ENCODE results near the genes SYPL2 and CSF1.

- PRO-cap, 3 experiments: peak in 2 of 3 experiments; most common plus-strand start chr1:109090367 (in 2); most common minus-strand start chr1:109090305 (in 1)
- RRBS: 22% methylated on average over 6 of the region's 29 CpGs
Measured at GRCh38 chr1:109089990-109090480, 529 bp upstream of the TMEM167B start.

- PRO-cap, 3 experiments: no peak in any of the 3 experiments
- RRBS: no CpG with 5 or more reads among the region's 2 CpGs
Measured at GRCh38 chr1:109116333-109116802, 2.5 kb downstream of the ELAPOR1 start.

GRCh38 chr1:109194057-109194662 is 19.6 kb upstream of the SARS1 start:
- PRO-cap, 3 experiments: no peak in any of the 3 experiments
- RRBS: no CpG with 5 or more reads among the region's 8 CpGs

GRCh38 chr1:109251624-109252752 is 2.6 kb downstream of the CELSR2 start:
- PRO-cap, 3 experiments: no peak in any of the 3 experiments
- RRBS: no CpG with 5 or more reads among the region's 50 CpGs

DNA sequence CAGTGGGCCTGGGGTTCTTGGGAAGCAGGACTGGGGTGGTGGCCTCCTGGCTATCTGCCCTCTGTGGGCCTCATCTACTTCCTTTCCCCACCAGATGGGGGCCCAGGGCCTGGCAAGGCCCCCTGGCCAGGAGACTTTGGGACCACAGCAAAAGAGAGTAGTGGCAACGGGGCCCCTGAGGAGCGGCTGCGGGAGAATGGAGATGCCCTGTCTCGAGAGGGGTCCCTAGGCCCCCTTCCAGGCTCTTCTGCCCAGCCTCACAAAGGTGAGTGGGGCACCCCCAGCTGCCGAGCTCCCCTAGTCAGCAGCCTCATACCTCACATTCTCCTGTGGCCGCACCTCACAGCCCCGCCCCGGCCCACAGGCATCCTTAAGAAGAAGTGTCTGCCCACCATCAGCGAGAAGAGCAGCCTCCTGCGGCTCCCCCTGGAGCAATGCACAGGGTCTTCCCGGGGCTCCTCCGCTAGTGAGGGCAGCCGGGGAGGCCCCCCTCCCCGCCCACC is 9.8 kb downstream of the PSRC1 start:
- PRO-cap, 3 experiments: no peak in any of the 3 experiments
- RRBS: 34% methylated on average over 3 of the region's 14 CpGs

DNA sequence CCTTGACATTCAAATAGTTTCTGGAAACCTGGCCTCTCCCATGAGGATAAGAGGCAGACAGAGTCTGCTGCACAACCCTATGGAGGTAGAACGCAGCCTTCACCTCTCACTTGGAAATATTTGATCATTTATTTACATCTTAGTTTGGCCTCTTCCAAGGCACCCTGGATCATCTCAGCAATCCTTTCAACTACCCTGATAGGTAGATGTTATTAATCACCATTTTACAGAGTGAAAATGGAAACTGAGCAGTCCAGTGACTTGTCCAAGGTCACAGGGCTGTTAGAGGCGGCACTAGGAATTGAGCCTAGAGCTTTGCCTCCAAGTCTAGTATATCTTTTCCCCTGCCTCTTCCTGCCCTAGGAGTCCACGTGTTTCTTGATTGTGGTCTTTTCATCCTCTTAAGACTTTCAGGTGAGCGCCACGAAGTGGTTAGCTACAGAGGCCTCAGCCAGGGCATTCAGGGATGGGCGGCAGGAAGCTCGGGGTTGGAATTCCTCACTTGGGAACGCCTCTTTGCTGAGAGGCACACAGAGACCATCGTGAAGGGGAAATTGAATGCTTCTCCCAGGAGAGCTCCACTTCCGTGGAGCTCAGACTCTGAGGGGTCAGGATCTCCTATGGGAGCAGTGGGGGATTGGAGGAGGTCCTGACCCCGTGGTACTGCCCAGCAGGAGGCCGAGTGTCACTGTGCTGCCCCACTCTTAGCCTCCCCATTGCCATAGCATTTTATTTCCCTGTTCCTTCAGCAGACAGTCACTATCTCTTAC is 903 bp downstream of the MYBPHL start:
- PRO-cap, 3 experiments: no peak in any of the 3 experiments
- RRBS: no CpG with 5 or more reads among the region's 12 CpGs

DNA sequence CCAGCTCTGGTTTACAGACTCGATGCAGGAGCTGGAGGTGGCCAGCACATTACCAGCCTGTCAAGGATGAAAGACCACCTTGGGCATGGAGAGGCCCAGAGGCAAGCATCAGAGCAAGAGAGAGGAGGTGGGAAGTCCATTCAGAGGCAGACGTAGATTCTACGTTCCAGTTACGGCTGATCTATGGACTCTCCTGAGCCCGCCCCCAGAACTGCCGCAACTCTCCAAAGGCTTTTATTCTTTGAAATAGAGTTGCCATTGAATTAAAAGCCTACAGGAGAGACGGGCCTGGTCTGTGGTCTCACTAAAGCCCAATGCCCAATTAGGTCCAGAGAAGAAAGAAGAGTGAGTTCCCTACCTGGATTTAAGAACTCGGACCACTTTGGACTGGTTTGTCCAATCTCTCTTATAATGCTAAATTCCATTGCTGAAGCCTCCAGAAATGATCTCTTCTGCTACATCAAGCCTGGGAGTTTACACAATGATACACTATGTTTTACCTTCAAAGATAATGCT is 4.1 kb upstream of the MYBPHL start:
- PRO-cap, 3 experiments: no peak in any of the 3 experiments
- RRBS: no CpG with 5 or more reads among the region's 8 CpGs

DNA sequence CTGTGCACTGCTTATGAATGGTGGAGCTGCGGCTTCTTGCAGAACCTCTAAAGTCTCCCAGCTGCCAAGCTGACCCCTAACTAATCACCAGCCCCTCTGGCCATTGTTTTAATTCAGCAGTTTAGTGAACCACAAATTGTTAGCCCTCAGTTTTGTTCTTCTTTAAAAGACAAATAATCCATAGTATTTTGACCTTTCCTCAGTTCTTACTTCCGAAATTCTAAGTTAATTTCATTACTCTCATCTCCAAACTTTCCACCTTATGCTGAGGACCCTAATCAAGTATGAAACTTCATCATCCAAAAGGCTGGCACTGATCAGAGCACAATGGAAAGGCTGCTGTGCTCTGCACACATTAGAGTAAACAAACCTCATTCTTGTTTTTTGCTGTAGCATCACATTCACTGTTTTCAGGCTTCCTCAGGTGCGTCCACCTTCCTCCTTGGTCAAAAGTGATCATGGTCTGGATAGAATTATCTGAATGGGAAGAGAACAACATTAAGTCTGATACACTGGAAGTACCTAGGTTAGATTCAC is 29.1 kb upstream of the MYBPHL start:
- PRO-cap, 3 experiments: no peak in any of the 3 experiments
- RRBS: no CpG with 5 or more reads among the region's 3 CpGs

- PRO-cap, 3 experiments: peak in 1 of 3 experiments; most common plus-strand start chr1:109466601 (in 1); most common minus-strand start chr1:109466452 (in 1)
- RRBS: 4% methylated on average over 52 of the region's 107 CpGs
Measured at GRCh38 chr1:109466377-109467412, at the start of gene SYPL2. TSS of gene SYPL2 (plus strand) at chr1:109466546.

DNA sequence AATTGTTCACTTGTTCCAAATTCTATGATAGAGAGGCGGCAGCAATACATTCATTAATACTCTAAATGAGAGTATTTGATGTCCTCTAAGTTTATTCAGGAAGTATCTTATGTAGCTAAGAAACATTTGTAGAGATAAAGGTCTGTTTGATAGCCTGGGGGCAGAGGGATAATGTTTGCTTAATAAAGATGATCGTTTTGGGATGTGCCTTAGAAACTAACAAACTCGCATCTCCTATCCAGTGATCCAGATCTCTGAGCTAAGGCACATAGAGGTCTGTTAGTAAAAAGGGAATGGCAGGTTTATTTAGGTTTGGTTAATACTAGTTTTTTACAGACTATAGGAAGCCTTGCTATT is 17.2 kb downstream of the GNAT2 start:
- PRO-cap, 3 experiments: no peak in any of the 3 experiments
- RRBS: no CpG with 5 or more reads among the region's 3 CpGs

DNA sequence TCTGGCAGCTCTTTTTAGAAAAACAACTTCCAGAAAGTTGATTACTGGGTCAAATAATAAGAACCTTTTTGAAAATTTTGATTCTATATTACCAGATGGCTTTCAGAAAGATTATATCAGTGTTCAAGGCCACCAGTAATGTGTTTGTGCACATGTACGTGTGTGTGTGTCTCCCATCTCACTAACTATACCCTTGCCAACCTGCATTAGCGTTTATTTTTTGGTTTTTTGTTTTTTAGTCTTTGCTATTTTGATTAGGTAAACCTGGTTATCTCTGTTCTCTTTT is 1.0 kb downstream of the GNAT2 start:
- PRO-cap, 3 experiments: no peak in any of the 3 experiments
- RRBS: no CpG with 5 or more reads among the region's 2 CpGs

DNA sequence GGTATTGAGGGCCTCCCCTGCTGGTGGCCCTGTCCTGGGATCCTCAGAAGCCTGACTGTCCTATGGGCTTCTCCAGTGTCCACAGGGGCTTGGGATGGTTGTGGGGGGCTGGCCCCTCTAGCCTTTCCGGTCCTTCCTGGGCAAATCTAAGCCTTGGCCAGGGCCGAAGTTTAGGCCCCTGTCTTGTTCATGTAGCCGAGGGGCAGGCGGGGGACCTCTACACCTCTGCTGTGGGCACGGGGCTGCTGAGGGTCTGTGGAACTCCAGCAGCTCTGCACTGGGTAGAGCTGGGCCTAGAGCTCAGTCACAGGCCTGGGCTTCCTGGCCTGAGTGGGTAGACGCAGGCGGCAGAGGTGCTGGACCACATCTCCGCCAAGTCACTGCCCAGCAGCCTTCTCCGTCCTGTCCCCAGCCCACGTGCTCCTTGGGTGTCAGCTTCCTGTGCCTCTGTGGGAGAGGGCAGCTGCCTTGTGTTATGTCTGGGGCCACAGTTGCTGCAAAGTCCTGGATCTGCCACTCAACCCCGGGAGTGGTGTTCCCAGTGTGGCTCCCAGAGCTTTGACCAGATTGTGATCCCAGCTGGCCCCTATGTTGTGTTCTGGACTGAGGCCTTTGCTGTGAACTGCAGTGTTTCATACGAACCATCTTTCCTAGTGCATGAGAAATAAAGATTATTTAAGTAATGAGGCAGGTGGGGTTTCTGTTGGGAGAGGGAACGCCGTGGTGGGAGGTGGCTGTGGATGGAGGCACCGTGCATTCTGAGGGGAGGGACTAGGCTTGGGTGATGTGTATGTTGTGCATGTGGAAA is 11.9 kb downstream of the AMPD2 start:
- PRO-cap, 3 experiments: no peak in any of the 3 experiments
- RRBS: no CpG with 5 or more reads among the region's 15 CpGs

DNA sequence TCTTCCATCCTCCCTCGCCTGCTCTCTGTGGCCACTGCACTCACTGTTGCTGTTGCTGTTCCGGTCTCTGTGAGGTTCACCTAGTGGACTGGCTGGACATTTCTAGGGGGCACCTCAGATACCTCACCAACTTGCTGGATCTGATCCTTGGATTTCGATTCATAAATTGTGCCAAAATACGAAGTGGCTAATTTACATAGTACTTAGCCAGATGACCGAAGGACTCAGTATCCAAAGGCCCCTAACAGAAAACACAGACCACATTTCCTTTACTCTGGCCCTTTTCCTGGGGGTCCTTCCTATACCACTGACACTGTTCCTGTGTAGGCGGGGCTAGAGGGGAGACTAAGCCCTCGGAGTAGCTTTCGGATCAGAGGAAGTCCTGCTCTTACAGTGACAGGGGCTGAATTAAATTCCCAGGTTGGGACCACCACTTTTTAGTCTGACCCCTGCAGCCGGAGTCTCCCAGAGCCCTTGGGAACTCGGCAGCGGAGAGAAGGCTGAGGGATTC is 588 bp upstream of the GSTM5 start:
- PRO-cap, 3 experiments: no peak in any of the 3 experiments
- RRBS: no CpG with 5 or more reads among the region's 11 CpGs

GRCh38 chr1:109783385-109783794 is 19.7 kb upstream of the EPS8L3 start:
- PRO-cap, 3 experiments: peak in 1 of 3 experiments; most common plus-strand start chr1:109783620 (in 1); most common minus-strand start chr1:109783482 (in 1)
- RRBS: no CpG with 5 or more reads among the region's 7 CpGs

GRCh38 chr1:109790610-109791625 is 27.2 kb upstream of the EPS8L3 start:
- PRO-cap, 3 experiments: no peak in any of the 3 experiments
- RRBS: no CpG with 5 or more reads among the region's 15 CpGs

DNA sequence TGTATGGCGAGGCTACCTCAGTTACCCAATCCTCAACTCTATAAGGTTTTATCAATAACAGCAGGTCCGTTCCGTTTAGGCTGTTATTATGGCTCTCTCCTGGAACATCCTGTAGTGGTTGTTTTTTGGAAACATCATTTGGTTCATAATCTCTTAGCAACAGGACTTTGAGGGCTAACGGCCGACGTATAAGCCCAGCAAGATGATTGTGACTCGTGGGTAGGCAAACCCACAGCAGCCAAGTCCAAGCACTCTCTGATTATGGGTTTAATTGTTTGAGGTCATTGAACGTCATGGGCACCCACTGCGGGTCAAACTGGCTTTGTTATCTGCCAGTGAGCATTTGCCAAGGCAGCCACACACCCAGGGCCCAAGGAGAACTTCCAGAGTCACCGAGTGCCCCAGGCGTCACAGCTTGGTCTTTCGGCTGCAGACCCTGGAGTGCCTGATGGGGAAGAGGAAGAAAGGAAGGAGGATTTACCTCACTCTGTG is 30.6 kb upstream of the EPS8L3 start:
- PRO-cap, 3 experiments: no peak in any of the 3 experiments
- RRBS: no CpG with 5 or more reads among the region's 12 CpGs

GRCh38 chr1:109910240-109911447 is at the start of gene CSF1:
TSS of gene CSF1 (plus strand) at chr1:109910849.
- PRO-cap, 3 experiments: peak in 3 of 3 experiments; most common plus-strand start chr1:109910849 (in 3); most common minus-strand start chr1:109910627 (in 3)
- RRBS: 2% methylated on average over 54 of the region's 105 CpGs

DNA sequence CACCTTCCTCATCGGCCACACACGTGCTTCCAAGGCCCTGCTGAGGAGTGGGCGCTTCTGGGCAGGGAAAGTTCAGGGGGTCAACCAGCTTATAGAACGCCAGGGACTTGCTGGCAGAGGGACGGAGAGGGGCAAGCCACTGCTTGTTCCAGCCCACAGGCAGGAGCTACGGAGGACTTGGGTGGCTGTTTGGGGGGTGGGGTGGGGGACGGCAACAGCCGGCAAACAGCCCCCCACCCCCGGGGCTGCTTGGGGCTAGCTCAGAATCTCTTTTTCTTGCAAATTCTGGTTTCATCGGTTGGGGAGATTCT is 754 bp downstream of the CSF1 start:
- PRO-cap, 3 experiments: no peak in any of the 3 experiments
- RRBS: no CpG with 5 or more reads among the region's 10 CpGs

- PRO-cap, 3 experiments: no peak in any of the 3 experiments
Measured at GRCh38 chr1:109912275-109912520, 1.5 kb downstream of the CSF1 start.

DNA sequence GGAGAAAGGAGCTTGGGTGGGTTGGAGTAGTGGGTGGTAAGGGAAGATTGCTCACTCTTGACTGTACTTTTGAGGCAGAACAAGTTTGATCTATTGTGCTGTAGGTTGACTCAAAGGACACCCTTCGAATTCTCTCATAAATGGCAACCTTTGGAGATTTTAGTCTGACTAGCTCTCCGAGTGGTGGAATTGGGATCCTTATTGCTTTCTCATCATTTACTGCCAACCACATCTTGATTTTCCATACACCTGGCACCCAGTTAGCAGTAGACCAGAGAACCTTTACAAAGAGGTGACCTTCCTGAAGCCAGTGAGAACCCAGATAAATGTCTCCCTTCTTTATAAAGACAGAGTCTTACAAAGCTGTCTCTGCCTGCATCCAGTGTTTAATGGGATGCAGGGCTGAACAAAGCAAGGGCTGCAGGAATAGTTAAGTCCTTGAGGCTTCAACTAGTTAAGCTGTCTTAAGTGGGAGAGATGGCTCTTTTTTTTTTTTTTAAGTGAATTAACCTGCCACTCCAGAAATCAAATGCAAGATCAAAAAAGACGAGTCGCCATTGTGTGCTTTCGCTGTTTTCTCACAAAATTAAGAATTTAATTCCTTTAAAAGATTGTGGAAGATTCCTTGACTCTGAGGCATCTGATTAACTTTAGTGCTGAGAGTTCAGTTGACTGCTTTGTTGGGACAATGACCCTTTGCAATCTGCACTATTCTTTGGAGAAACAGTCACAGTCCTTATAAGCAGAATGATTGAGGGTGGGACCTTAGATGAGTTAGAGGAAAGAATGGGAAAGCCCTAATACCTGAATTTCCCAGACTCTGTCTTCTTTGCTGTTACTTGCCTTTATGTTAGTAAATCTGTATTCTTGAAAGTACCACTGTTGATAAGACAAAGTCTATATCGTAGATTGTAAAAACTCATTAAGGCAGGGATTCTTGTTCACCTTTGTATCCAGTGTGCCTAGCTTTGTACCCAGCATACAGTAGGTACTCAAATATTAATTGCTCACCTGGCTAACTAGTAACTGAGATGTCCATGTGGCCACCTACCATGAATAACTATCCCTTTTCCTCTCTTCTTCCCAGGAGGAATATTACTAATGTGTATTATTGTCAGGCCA is 1.6 kb downstream of the AHCYL1 start:
- PRO-cap, 3 experiments: no peak in any of the 3 experiments
- RRBS: no CpG with 5 or more reads among the region's 6 CpGs

Data from breast (tissue), 4 donors.